Subcutaneous preadipocyte (primary cell): ENCODE results near the genes DIPK1B, LCN15 and PHPT1.

- CAGE, long polyA plus RNA = no peak
These were observed 52.1 kb upstream of the EGFL7 start for GRCh38 chr9:136610585-136611017.

DNA sequence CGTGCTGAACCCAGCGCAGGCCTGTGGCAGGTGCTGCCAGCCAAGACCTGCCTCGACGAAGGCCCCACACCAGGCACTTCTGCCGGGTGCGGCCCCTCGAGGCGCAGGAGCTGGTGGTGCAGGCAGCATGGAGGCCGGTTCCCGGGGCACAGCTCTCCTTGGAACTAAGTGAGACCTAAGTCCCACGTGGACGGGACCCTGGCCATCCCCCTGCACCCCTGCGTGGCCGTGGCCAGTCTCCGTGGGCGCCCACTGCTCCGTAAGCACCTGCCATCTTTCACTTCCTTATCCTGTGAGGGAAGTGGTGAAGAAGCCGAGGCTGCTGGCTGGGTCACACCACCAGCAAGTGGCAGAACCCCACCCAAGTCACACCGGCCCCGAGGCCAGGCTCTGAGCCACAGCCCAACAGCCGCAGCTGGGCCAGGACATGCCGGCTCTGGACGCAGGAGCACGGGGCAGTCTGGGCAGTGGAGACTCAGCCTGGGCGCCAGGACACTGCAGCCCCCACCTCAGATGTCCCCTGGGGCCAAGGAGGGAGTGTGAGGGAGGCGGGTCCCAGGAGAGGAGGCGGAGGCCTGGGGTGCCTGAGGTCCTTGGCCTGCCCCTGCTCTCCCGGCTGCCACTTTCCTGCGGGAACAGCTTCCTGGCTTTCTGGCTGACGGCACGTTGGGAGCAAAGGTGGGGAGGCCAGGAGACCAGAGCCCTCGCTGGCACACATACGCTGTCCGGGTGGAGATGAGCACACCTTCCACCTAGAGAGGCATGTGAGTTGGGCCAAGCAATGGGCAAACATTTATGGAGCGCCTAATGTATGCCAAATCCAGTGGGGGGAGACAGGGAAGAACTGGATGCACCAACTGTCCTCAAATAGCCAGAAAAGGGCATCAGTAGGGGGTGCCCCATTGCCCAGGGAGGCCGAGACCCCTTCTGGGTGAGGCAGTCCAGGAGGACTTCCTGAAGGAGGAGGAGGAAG, 44.0 kb upstream of the EGFL7 start:
- CAGE, long polyA plus RNA = no peak

DNA sequence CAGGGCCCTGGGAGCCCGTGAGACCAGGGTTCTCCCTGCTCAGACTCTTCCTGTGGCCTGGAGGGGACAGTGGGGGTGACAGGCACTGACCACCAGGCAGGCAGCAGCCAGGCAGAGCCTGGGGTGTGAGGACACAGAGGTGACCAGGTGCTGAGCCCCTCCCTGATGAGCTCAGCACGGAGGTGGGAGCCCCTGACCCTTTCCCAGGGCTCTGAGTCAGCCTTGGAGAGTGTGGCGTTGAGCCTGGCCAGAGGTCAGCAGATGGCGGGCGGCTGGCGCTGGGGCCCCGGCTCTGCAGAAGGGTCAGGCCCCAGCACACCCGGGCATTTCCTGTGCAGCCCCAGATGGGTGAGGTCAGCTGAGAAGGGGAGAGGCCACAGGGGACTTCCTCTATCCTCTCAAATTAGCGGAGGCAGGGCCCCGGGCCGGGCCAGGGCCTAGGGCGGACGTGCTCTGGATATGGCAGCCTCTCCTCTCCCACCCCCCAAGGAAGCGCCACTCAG, 17.9 kb upstream of the EGFL7 start:
- CAGE, long polyA plus RNA = no peak

DNA sequence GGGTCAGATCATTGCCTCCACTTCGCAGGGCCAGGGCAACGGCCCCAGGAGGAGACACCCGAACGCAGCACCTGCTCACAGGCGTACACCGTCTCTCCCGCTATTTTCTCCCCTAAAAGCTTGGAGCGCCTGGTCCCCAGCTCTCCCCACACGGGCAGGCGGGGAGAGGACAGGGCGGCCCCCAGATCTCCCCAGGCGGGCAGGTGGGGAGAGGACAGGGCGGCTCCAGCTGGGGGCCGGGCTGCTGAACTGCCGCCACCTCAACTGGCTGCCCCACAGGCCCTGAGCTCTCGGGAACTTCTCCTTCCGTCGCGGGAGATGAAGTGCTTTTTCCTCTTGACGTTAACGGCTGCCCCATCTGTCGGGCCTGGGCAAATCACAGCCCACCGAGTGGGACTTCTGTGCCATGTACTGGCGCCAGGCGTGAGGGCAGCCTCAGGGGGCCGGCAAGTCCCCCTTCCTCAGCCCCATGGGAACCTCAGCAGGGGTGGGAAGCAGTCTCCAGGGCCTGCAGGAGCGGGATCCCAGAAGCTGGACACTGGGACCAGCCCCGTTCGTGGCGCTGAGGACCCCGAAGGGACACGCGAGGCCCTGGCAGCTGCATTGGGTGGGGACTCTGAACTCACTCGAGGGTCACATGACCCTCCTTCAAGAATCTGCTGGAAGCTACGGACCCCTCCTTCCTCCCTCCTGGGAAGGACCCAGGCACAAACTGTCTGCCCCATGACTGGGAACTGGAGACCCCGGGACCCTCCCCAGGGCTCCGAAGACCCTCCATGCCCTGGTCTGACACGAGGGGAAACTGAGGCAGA, 5.8 kb upstream of the EGFL7 start:
- CAGE, long polyA plus RNA = no peak

DNA sequence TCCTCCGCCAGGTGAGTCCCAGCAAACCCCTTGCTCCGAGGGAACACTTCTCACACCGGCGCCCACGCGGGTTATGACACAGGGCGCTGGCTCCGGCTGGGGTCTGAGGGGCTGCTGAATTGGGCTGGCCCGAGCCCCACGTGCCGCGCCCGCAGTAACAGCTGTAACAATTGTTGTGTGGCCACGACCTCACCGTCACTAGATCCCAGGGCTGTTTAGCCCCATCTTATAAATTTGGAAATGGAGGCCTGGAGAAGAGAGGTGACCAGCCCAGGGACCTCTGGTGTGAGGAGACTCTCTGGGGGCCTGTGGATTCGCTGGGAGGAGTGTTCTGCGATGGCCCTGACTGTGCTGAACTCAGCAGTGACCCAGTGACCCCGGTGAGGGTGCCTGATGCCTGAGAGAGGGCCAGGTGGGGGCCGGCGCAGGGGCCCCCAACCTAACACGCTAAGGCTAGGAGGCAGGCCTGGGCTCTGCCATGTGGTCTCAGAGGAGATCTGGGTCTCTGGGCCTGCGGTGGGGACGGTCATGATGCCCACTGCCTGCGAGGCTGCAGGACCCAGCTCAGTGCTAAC, 2.1 kb downstream of the EGFL7 start:
- CAGE, long polyA plus RNA = no peak

- CAGE, long polyA plus RNA = no peak
These were observed 2.9 kb downstream of the EGFL7 start for GRCh38 chr9:136665410-136666309.

- CAGE, long polyA plus RNA = no peak
These were observed 11.5 kb downstream of the EGFL7 start for GRCh38 chr9:136674020-136674832.

GRCh38 chr9:136685034-136685528, 2.2 kb downstream of the AGPAT2 start:
- CAGE, long polyA plus RNA = no peak

DNA sequence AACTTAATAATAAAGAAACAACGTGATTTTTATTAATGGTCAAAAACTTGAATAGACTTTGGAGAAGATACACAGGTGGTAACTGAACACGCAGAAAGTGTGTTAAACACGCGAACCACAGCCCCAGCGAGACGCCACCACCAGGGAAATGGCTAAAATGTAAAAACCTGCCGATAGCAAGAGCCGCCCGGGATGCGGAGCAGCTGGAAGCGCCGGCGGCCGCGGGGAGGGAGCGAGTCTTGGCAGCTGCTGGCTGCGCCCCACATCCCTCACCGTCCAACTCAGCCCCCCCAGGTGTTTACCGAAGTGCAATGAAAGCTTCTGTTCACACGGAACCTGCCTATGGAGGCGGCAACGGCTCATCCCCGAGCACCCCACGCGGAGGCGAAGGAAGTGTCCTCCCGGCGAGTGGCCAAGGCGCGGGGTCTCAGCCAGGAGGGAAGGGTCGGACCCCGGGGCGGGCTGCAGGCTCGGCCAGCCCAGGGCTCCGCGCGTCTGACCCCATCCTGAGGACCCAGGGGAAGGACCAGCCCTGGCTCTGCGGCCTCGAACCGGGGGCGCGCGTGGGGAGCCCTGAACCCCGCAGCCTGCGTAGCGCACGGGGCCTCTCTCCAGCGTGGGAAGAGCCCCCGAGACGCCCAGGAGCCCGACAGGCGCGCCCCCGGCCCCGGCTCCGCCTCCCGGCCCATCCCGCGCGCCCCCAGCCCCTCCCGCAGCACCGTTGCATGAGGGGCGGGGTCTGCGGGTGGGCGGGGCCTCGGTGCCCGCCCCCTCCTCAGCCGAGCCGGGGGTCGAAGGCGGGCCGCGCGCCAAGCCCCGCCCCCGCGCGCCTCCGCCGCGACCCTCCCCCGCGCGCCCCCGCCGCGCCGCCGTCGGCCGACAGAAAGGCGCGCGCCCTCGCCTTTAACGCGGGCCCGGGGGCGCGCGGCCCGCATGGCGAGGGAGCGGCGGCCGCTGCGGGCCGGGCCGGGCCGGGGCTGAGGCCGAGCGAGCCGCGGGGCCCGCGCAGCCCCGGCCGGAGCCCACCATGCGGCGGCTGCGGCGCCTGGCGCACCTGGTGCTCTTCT, at the start of gene DIPK1B:
DIPK1B (plus strand) TSS at position 934 of the 1,067 bp plus-strand sequence.
- CAGE, long polyA plus RNA = no peak

DNA sequence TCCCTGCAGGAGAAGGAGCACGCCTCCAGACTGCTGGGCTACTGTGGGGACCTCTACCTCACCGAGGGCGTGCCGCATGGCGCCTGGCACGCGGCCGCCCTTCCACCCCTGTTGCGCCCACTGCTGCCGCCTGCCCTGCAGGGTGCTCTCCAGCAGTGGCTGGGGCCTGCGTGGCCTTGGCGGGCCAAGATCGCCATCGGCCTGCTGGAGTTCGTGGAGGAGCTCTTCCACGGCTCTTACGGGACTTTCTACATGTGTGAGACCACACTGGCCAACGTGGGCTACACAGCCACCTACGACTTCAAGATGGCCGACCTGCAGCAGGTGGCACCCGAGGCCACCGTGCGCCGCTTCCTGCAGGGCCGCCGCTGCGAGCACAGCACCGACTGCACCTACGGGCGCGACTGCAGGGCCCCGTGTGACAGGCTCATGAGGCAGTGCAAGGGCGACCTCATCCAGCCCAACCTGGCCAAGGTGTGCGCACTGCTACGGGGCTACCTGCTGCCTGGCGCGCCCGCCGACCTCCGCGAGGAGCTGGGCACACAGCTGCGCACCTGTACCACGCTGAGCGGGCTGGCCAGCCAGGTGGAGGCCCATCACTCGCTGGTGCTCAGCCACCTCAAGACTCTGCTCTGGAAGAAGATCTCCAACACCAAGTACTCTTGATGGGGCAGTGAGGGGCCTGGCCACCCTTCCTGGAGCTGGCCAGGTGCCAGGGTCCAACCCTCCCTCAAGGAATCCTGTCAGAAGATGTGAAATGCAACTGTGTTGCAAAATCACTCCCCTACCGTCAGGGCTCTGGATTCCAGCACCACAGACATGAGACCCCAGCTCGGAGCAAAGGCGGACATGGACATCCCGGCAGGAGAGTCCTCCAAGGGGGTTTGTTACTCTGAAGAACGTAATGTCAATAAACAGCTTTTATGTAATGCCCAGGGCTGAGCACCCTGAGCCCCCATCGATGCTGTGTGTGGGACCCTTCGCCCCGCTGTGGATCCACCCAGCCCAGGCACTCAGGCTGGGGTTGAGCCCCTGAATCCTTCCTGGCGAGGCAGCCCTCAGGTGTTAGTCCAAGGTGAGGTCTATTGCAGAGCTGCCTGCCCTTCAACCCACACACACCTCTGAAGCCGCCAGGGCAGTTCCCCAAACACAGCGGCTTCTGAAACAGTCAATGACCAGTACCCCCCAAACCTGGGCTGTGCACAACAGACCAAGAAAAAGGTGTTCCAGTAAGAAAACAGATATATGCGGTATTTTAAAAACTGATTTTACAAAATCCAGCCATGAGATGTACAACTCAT, 11.2 kb downstream of the DIPK1B start:
- CAGE, long polyA plus RNA = no peak

- CAGE, long polyA plus RNA = no peak
These were observed 908 bp downstream of the LCN10 start for GRCh38 chr9:136741727-136742337.

DNA sequence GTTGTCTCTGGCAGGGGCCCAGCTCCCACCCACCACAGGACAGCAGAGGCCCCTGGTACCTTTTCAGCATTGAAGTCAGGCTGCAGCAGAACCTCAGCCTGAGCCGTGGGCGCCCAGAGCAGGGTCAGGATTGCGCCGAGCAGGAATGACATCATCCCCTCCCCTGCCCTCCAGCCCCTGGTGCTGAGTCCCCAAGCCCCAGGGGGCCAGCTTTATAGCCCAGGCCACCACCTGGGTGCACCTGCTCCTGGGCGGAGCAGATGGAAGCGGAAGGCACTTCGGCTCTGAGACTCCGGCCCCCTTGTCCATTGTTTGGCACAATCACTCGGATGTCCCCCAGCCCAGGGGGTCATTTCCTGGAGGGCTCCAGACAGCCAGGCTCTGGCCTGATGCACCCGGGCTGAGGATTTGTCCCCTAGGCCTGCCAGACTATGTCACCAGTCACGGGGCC, at the start of gene LCN15:
LCN15 (minus strand) TSS at position 185 of the 451 bp plus-strand sequence.
- CAGE, long polyA plus RNA = no peak

GRCh38 chr9:136849318-136849895, at the start of gene PHPT1:
PHPT1 (plus strand) TSS chr9:136849409.
- CAGE, long polyA plus RNA = start-site peak on the plus strand at chr9:136849377-136849420, 6,509 and 2,137 reads in 2 replicates

GRCh38 chr9:136851840-136852275, 288 bp upstream of the MAMDC4 start:
- CAGE, long polyA plus RNA = no peak

GRCh38 chr9:136854242-136854928, 2.2 kb downstream of the MAMDC4 start:
- CAGE, long polyA plus RNA = no peak

- CAGE, long polyA plus RNA = no peak
These were observed 1.6 kb upstream of the LCN12 start for GRCh38 chr9:136950319-136951103.

GRCh38 chr9:136975651-136976100, 1.6 kb upstream of the PTGDS start:
- CAGE, long polyA plus RNA = no peak

GRCh38 chr9:136978707-136979337, 1.5 kb downstream of the PTGDS start:
- CAGE, long polyA plus RNA = no peak

GRCh38 chr9:136994284-136995363, 1.7 kb downstream of the CLIC3 start:
- CAGE, long polyA plus RNA = no peak

DNA sequence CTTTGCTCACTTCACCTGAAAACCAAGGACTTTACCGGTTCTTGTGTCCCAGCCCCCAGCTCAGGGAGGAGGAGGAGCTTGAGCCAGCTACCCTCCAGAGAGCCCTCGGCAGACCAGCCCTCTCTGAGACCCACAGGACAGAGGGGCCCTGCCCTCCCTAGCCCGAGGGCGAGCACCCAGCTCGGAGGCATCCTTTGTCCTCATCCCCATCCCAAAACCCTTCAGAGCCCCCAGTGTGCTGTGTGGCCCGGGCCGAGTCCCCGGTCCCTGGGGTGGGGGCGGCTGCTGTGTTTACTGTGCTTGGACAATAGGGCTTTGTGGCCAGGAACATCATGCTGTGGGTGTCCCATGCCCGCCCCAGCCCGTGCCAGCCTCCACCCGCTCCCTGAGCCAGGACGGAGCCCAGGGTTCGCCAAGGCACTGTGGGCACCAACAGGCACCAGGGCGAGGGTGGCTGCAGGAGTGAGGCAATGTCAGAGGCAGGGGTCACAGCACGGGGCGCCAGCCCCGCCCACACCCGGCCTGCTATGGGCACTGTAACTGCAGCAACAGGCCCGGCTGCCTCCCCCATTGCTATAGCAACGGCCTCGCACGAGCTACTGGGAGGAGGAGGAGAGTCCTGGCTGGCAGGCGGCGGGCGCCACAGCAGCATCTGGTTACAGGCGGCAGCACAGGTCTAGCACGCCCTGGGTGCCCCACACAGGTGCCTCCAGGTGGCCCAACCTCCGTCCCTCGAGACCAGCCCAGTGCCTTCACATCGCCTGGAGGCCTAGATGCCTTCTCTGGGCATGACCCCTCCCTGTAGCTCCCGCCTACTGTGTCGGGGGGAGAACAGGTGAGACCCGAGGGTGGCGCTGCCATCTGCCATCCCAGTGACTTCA, 2.6 kb downstream of the ABCA2 start:
- CAGE, long polyA plus RNA = no peak